GM23338 (cell line): ENCODE measurements around the gene TOR1A.

- PRO-cap: bidirectional peak, plus-strand start at chr9:128947026, minus-strand start at chr9:128947028; bidirectional peak, plus-strand start at chr9:128947191, minus-strand start at chr9:128947138
- RAMPAGE, long total RNA: no peak
Measured at GRCh38 chr9:128946933-128947319, 477 bp downstream of the DOLK start.

DNA sequence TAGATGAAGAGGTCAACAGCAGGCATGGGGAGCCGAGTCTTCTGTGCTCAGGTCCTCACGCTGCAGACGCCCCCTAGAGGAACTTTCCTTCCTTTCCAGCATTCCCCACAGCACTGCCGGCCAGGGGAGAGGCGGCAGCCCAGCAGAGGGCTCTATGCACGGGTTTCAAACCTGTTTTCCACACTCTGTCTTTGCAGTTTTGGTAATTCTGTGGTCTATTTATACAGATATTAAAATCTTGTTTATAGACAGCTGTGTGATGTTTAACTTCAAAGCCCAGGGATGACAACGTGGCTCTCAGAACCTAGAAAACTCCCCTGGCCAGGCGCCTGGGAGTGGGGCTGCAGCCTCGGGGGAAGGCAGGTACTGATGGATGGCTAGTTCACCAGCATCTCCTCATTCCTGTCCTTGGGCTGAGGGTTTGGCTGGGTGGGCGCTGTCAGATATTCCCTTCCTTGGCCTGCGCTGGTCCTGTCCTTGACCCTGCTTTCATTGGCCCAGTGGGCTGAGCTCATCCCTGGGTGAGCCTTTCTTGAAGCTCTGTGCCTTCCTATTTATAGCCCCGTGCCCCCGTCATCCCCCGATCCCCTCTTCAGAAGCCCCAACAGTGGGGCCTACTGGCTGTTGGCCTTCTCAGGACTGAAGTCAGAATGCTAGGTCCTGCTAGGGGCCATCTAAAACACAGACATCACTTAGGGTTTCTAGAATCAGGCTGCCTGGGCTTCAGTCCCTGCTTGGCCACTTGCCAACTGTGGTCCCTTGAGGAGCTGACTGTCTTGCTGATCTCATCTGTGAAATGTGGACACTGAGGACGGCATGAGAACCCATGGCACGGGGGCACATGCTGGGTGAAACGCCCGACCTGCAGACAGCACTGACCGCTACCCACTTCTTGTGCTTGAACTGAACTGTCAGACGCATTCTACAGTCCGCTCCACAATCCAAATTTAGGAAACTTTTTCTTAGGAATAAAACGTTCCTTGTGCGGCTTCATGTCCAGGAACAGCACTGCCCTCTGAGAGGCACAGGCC lies 21.0 kb downstream of the SH3GLB2 start:
- PRO-cap: no peak
- RAMPAGE, long total RNA: no peak

GRCh38 chr9:129088907-129090296 lies 8.5 kb downstream of the DOLPP1 start:
- PRO-cap: no peak
- RAMPAGE, long total RNA: no peak

DNA sequence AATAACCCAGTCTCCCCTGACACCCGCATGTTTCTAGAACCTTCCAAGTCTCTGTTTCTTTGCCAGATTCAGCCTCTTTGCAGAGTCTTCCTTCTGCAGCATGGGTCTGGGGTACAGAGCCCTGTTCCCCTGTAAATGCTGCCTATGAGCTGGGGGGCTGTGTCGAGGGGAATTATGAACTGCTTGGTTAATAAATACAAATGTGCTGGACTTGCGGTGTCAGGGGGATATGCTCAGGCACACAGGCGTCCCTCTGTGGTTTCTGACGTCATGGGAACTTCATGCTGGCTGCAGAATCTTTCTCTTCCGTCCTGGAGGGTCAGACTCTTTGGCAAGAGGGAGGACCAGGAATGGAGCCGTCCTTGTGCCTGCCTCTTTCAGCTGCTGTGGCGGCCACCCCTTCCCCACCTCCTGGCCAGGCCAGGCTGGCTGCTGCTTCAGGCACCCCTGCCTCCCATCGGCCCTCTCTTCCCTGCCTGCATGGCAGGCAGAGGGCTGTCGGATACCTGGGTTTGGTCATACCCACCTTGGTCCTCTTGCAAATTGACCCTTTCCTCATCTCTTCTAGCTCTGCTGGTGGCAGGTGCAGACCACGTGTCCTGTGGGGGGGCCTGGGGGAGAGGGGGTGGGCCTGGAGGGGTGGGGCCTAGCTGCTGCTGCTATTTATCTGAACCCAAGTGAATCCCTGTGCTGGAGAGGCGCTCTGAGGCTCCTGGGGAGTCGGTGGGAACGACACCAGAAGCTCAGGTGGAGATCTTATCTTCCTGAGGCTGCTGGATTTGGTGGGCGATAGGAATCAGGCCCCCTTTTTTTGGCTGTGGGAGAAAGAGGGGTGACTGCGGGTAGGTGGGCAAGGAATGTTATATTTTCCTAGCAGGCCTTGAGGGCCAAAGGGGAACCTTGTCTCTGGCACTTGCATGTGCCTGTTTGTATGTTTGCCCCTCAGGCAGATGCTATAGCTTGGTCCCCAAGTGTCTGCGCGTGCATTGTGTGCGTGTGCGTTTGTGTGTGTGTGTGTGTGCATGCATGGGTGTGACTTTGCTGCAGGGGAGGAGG lies 30.4 kb downstream of the PTPA start:
- PRO-cap: bidirectional peak, plus-strand start at position 466 of the sequence, minus-strand start at position 308 of the sequence; bidirectional peak, plus-strand start at position 706 of the sequence, minus-strand start at position 538 of the sequence
- RAMPAGE, long total RNA: no peak

DNA sequence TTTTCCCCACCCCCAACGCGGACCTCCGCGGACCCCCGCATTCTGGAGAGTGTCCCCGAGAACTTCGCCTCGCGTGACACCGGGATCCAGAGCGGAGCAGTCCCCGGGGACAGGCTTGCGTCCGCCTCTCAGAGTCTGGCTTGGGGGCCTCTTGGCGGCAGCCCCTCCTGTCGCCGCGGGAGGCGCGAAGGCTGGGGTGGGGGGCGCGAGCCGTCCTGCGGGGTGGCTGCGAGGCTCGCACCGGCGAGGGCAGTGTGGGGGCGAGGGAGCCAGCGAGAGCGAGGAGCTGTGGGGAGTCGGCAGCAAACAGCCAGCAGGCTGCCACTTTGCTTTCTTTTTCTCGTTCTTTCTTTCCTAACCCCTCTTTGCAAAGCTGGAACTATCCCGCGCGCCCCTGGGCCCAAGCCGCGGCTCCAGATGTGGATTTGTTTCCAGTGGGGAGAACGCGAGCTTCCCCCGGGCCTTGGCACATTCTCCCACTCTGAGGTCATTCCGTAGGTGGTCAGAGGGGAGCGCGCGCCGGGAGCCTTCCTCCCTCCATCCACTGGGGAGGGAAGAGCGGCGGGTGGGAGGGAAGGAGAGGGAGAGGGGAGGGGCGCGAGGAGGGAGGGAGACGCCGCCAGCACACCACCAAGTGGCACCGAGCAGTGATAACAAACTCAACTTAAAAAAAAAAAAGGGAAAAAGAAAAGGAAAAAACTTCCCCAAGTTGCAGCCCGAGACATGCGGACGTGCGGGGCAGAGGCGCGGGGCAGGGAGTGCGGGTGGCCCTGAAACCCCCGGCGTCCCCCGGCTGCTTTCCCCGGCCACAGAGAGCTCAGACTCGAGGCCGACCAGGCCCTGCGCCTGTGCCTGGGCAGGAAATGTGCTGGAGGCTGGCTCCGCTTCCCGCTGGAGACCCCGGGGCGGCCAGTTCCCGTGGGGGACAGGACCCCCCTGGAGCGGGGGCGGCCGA lies 3.4 kb downstream of the IER5L start:
- PRO-cap: no peak
- RAMPAGE, long total RNA: no peak

GRCh38 chr9:129322346-129322834 lies 144.3 kb upstream of the IER5L start:
- PRO-cap: no peak
- RAMPAGE, long total RNA: no peak

GRCh38 chr9:129469244-129469949 lies 151.5 kb downstream of the C9orf50 start:
- PRO-cap: bidirectional peak, plus-strand start at chr9:129469599, minus-strand start at chr9:129469485
- RAMPAGE, long total RNA: no peak

- PRO-cap: no peak
- RAMPAGE, long total RNA: no peak
Measured at GRCh38 chr9:129473628-129474394, 147.1 kb downstream of the C9orf50 start.

DNA sequence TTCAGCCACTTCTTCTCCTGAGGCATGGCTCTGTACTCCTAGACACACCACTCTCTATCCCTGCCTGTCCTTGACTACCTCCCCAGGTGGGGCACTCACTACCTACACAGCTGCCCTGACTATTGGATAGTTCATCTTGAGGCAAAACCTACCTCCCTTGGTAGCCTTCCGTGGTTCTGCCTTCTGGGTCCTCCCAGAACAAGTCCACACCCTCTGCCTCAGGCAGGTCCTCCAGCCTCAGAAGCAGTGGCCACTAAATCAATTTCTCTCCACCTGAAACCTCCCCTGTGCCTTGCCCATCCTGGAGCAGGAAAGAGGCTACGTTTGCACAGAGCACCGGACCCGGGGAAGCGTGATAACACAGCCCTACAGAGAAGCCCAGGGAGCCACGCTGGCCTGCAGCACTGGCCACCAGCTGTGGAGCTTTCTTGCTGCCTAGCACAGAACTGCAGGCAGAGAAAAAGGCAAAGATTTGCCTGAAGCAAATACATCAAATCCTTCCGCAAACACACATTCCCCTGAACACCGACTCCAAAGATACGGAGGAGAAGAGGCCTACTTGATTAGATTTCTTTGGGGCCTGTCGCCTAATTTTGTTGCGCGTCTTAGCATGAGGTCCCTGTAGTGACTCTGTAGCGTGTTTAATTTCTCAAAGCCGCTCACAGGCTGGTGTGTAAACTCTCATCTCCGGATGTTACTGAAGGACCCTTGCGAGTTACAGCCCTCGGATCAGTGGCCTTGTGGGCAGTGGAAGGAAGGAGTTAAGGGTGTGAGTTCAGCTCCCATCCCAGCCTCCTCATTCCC lies 141.7 kb downstream of the C9orf50 start:
- PRO-cap: no peak
- RAMPAGE, long total RNA: no peak

- PRO-cap: no peak
- RAMPAGE, long total RNA: no peak
Measured at GRCh38 chr9:129481492-129482503, 139.1 kb downstream of the C9orf50 start.

- PRO-cap: no peak
- RAMPAGE, long total RNA: no peak
Measured at GRCh38 chr9:129490560-129490963, 130.3 kb downstream of the C9orf50 start.

- PRO-cap: no peak
- RAMPAGE, long total RNA: no peak
Measured at GRCh38 chr9:129497564-129498797, 122.9 kb downstream of the C9orf50 start.

DNA sequence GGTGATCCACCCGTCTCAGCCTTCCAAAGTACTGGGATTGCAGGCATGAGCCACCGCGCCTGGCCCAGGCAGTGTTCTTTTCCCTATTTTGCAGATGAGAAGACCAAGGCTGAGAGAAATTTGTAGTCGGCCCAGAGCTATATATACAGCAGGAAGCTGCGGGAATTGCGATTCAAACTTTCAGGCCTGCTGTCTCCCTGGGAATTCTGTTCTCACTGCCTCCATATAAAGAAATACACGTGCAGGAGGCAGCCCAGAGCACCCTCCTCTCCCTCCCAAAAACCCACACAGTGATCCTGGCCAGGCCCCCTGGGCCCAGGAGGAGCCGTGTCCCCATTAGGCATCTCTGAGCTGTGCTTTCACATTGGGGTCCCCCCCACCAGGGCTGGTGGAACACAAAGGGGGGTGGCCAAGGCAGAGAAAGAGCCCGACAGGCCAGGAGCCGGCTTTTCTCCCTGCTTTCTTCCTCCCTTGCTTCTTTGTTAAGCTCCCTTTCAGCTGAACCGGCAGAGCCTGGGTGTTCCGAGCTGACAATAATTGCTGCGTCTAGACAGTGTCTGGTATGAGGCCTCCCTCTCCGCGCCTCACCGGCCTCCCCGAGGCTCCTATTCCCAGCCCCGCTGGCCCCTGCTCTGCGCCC lies 120.8 kb downstream of the C9orf50 start:
- PRO-cap: unidirectional peak, plus-strand start at position 224 of the sequence
- RAMPAGE, long total RNA: no peak

DNA sequence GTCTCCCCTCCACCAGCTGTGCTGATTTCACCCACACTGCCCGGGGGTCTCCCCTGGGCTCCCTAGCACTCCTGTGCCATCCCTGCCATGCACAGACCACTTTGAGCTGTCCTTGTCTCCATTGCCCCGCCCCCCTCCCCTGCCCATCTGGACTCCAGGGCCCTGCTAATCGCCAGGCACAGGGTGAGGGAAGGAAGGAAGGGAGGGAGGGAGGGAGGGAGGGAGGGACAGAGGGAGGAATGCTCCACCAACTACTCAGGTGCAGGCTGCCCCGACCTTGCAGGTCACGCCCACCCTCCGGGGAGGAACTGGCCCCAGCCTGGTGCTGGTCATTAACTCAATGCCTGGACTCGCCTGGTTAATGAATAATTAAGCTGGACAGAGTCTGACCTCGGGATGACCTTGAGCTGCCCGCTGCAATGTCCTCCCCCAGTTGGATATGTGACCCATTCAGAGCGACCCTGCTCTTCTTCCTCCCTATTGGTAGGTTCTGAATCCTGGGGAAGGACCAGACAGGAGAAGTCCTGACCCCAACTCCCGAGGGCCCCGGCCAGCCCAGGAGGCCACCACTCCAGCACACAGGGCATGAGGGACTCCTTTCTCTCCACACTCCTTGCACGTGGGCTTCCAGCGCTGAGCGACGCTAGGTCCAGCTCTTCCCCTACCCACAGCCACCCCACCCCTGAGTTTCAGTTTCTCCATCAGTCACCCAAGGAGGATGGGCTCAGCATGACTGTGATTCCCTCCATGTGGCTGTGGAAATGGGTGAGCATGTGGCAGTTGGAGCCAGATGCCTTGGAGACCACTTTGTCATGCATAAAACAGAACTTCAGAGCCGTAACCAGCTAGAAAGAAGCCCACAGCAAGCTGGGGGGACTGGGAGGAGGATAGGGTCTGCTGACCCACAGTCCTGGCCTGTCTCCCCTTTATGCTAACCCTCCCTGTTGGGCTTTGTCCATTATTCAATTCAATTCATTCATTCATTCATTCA lies 62.0 kb downstream of the C9orf50 start:
- PRO-cap: unidirectional peak, minus-strand start at position 75 of the sequence
- RAMPAGE, long total RNA: no peak

- PRO-cap: no peak
- RAMPAGE, long total RNA: no peak
Measured at GRCh38 chr9:129608538-129609598, 12.0 kb downstream of the C9orf50 start.

- PRO-cap: no peak
- RAMPAGE, long total RNA: no peak
Measured at GRCh38 chr9:129702538-129703157, 37.2 kb downstream of the PRRX2 start.

DNA sequence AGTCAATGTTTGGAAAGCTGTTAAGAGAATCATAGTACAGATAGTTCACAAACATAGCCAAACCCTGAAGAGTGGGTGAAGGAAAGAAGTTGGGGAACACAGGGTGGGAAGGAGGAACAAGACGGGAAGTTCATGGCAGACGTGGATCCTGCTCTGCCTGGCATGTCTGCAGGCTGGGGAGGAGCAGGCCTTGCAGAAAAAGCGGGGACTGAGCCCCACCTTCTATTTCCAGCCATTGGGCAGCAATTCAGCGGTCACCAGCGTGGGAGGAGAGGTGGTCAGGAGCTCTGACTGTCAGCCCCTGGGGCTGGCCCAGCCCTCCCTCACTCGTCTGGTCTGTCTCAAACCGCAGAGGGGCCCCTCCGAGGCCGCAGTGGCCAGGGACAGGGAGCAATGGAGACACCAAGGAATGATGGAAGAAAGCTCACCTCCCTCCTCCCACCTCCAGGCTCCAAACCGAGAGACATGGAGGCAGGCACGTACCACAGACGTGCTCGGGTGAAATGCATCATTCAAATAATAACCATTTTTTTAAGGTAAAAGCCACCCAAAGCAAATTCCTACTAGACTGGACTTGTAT lies 9.9 kb downstream of the PTGES start:
- PRO-cap: no peak
- RAMPAGE, long total RNA: no peak

- PRO-cap: no peak
- RAMPAGE, long total RNA: no peak
Measured at GRCh38 chr9:129805672-129806464, 2.9 kb downstream of the TOR1B start.

GRCh38 chr9:129823714-129824511 lies at the start of gene TOR1A:
TOR1A (minus strand) TSS chr9:129824136.
- PRO-cap: bidirectional peak, plus-strand start at chr9:129823959, minus-strand start at chr9:129823458; bidirectional peak, plus-strand start at chr9:129824299, minus-strand start at chr9:129824134
- RAMPAGE, long total RNA: no peak

DNA sequence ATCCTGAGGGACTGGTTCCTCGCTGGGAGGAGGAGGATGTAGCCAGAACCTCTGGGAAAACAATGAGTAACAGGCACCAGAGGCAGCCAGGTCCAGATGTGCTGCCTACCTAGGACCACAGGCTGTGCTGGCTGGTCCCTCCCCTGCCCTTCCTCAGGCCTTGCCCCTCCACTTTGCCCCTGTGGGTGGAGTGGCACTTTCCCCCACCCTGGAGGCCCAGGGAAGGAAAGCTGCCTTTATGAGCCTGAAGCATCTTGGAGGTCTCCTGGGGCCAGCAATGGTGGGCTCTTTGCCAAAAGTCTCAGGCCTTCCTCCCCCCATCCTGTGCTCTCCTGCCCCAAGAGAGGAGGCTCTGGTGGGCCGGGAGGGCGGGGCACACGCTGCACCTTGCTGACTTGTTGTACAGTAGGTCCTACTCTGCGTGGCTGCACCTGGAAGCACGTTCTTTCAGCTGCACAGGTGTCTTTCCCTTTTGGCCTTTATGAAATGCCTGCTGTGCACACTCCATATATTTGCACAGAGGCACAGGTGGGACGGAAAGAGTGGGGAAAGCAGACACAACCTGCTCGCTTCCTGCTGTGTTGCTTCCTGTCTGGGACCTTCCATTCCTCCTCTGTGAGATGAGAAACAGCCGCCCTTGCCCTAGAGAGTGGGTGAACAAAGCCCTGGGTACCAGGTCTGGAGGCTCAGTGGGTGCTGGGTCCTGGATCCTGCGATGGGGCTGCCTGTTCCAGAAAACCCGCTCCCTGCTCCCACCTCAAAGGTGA lies 4.6 kb downstream of the USP20 start:
- PRO-cap: no peak
- RAMPAGE, long total RNA: no peak